ENCODE measurements around a stretch of chr4.

GRCh38 chr4:82380257-82380852, 6.6 kb upstream of the HNRNPD start:
- RRBS, result no CpG with 5 or more reads among the region's 14 CpGs

DNA sequence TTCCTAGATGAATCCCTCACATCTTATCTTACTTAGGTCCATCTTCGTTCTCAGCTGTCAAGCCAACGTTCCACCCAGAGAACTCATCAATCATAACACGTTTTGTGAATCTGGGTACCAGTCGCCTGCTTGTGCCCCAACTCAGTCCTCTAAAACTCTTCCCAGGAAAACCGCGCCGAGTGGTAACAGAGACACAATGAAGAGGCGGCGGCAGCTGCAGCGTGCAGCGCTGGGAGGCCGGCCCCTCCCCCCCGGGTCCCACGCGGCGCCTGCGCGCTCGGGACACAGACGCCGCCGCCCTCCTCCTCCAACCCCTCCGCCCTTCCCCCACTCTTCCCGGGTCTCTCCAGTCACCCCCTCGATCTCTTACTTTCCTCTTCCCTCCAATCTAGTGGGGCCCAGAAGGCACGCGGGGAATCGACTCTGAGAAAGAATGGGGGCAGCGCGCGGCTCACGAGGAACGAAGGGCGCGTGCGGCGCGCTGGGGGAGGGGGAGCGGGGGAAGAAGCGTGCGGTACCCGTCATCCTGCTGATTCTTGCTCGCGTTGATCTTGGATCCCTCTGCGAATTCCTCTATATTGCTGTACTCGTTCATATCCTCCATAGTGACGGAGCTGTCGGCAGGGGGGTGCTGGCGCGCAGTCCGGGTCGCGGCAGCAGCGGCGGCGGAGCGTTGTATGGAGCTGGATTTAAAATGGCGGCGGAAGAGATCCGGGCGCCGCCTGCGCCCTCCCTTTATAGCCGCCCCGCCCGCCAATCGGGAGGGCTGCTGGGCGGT, 1.3 kb downstream of the HNRNPDL start:
- RRBS, result 1% methylated on average over 24 of the region's 68 CpGs

DNA sequence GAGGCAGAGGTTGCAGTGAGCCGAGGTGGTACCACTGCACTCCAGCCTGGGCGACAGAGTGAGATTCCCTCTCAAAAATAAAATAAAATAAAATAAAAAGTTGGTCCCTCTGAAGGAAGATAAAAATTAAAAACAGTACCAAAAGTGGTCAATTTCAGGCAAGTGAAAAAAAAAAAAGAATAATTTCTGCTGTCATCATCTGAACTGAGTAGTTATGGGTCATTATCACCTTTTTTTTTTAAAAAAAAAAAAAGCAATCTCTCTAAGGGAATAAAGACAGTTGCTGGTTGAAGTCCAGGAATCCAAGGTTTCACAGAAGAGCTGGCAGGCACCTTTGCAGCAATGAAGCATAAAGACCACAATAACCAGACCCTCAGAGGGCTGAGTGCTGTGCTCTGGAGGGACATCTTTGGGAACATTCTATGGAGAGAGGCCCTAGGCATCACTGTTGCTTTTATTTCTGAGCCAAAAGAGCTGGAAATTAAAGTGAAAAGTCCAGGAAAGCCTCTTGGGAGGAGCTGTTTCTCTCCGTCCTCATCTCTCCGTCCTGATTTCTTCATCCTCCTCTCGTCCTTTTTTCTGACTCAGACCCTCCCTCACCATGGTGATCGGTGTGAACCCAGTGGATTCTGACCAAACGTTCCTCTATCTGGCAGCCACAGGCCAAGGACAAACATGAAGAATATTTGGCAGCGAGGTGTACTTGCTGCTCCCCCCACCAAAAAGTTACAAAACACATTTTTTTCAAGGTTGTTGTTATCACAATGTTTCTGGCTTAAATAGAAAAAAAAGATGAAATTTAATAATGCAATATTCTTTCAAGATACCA, 80.5 kb downstream of the SCD5 start:
- RRBS, result no CpG with 5 or more reads among the region's 8 CpGs

- RRBS, result no CpG with 5 or more reads among the region's 7 CpGs
Observed at GRCh38 chr4:82811687-82812359, 13.2 kb upstream of the SCD5 start.

GRCh38 chr4:82974646-82974845, 36.1 kb downstream of the LIN54 start:
- RRBS, result no CpG with 5 or more reads among the region's 4 CpGs

GRCh38 chr4:83011054-83011294, 351 bp upstream of the LIN54 start:
- RRBS, result no CpG with 5 or more reads among the region's 4 CpGs

- RRBS, result 2% methylated on average over 37 of the region's 90 CpGs
Observed at GRCh38 chr4:83012594-83013555, 2.3 kb upstream of the LIN54 start.

GRCh38 chr4:83197429-83198466, 83.2 kb upstream of the PLAC8 start:
- RRBS, result no CpG with 5 or more reads among the region's 12 CpGs

GRCh38 chr4:83255575-83256017, 29.0 kb downstream of the COQ2 start:
- RRBS, result no CpG with 5 or more reads among the region's 1 CpG

GRCh38 chr4:83262582-83263222, 21.9 kb downstream of the COQ2 start:
- RRBS, result no CpG with 5 or more reads among the region's 3 CpGs

GRCh38 chr4:83417489-83417688, 38.2 kb downstream of the HELQ start:
- RRBS, result no CpG with 5 or more reads among the region's 2 CpGs

GRCh38 chr4:83536839-83537235, 929 bp downstream of the GPAT3 start:
- RRBS, result no CpG with 5 or more reads among the region's 18 CpGs

- RRBS, result no CpG with 5 or more reads among the region's 3 CpGs
Observed at GRCh38 chr4:83538297-83539263, 2.7 kb downstream of the GPAT3 start.

- RRBS, result no CpG with 5 or more reads among the region's 4 CpGs
Observed at GRCh38 chr4:84579249-84579727, 3.6 kb upstream of the CDS1 start.

GRCh38 chr4:84739541-84739879, 156.6 kb downstream of the CDS1 start:
- RRBS, result no CpG with 5 or more reads among the region's 1 CpG

DNA sequence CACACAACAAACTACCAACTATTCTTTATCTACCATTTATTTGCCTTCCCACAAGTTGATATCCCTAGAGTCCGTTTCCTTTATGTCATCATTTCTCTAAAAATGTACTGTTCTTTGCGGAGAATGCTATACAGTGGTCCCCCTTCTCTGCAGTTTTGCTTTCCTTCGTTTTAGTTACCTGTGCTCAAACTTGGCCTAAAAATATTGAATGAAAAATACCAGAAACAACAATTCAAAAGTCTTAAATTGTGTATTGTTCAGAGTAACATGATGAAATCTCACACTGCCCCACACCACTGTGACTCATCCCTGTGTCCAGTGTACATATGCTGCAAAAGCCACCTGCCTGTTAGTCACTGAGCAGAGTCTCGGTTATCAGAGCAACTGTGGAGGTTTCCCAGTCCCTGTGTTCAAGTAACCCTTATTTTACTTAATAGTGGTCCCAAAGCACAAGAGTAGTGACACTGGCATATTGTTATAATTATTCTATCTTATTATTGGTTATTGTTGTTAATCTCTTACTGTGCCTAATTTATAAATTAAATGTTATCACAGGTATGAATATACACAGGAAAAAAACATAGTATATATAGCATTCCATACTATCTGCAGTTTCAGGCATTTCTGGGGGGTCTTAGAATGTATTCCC, 152.1 kb downstream of the WDFY3 start:
- RRBS, result no CpG with 5 or more reads among the region's 4 CpGs

- RRBS, result no CpG with 5 or more reads among the region's 8 CpGs
Observed at GRCh38 chr4:84948335-84949302, 17.9 kb downstream of the WDFY3 start.

DNA sequence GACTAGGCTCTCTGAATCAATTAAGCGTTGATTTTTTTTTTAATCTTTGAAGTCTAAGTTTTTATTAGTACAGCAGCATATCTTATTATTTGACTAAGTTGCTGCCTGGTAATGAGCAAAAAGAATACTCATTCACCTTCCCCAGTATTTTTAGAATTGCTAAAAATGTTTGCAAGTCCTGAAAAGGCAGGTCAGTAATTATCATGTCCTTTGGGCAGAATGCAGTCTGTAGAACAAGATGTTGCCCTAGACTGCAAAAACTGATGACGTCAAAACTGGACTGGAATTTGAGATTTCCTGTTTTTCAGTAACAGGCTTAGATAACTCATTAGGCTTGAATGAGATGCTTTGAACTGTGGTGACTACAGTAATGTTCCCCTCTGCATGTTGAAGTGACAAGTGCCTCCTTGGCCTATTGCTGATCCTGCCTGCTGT, 128.9 kb downstream of the ARHGAP24 start:
- RRBS, result no CpG with 5 or more reads among the region's 2 CpGs

GRCh38 chr4:85882423-85883044, 407.6 kb downstream of the ARHGAP24 start:
- RRBS, result no CpG with 5 or more reads among the region's 3 CpGs

Data from aortic smooth muscle cell (primary cell).